Gastrocnemius medialis (tissue), 3 donors: ENCODE measurements around a stretch of chr10.

DNA sequence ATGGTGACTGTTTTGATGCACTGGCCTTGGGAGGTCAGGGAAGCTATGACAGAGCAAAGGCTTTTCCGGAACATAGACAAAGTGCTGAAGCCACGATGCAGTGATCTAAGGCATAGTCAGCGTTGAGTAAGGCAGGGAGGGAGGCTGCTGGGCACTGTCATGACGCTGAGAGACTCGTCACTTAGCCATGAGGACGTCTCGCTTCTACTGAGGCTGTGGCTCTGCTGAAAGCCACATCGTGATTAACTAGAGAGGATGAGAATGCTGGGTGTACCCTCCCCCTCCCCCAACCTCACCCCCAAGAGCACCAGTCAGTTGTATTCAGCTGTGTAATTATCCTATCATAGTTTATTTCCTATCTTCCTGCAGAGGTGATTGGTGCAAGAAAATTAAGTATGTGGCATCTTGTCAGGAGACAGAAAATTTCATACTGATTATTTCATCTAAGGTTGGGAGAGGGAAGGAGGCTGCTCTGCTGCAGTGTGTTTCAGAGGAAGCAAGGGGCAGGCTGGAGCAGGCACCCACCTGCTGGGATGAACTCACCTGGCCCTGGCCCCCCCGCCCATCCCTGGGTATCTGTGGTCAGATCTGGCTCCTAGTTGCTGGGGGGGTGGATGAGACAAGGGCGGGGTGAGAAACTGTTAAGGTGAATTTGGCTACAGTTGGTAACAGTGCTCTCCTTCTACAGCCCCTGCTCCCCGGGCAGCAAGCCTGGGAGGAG lies 48.9 kb upstream of the SMNDC1 start:
- PRO-cap, result no peak
- RAMPAGE, long total RNA, 3 experiments, result no peak in any of the 3 experiments

- PRO-cap, result no peak
- RAMPAGE, long total RNA, 3 experiments, result no peak in any of the 3 experiments
Measured at GRCh38 chr10:110492611-110492969, 5.1 kb upstream of the DUSP5 start.

GRCh38 chr10:110500918-110502111 lies 3.6 kb downstream of the DUSP5 start:
- PRO-cap, result unidirectional peak, minus-strand start at chr10:110501389
- RAMPAGE, long total RNA, 3 experiments, result no peak in any of the 3 experiments

DNA sequence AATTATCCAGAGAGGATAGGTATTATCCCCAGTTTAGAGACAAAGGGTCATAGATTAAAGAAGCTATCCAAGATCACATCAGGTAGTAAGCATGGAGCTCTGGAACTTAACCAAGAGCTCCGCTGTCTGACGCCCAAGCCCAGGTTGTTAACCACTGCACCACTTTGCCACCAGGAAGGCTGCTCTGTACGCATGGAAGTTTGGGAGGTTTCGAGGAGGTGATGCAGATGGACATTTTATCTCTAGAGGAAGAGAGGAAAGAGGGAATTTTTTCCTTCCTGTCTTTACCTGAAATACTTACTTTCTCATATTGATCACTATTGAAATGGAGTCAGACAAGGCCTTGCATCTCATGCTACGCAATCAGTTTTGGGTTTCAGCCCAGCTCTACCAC lies 7.1 kb downstream of the DUSP5 start:
- PRO-cap, result no peak
- RAMPAGE, long total RNA, 3 experiments, result no peak in any of the 3 experiments

DNA sequence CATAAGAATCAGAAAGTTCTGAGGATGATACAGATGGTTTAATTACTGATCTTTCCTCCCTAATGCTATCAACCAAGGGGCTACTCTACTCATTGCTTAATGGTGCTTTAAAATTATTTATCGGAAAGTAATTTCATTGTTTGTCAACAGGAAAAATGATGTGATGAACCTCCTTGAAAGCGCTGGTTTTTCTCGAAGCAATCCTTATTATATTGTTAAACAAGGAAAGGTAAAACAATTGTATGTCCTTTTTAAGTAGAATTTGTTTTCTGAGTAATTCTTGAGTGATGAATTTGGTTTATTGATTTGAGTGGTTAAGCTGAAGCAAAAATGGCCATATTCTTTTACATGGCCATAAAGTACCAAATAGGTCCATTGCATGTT lies 11.0 kb downstream of the SMC3 start:
- PRO-cap, result no peak
- RAMPAGE, long total RNA, 3 experiments, result no peak in any of the 3 experiments

GRCh38 chr10:110701014-110701685 lies 57.0 kb downstream of the RBM20 start:
- PRO-cap, result bidirectional peak, plus-strand start at chr10:110701498, minus-strand start at chr10:110701471
- RAMPAGE, long total RNA, 3 experiments, result no peak in any of the 3 experiments

GRCh38 chr10:110827660-110828307 lies 43.9 kb upstream of the PDCD4 start:
- PRO-cap, result no peak
- RAMPAGE, long total RNA, 3 experiments, result no peak in any of the 3 experiments

GRCh38 chr10:110870555-110871326 lies 987 bp upstream of the PDCD4 start:
- PRO-cap, result no peak
- RAMPAGE, long total RNA, 3 experiments, result no peak in any of the 3 experiments

- PRO-cap, result no peak
- RAMPAGE, long total RNA, 3 experiments, result no peak in any of the 3 experiments
Measured at GRCh38 chr10:110894259-110894567, 22.5 kb downstream of the PDCD4 start.

DNA sequence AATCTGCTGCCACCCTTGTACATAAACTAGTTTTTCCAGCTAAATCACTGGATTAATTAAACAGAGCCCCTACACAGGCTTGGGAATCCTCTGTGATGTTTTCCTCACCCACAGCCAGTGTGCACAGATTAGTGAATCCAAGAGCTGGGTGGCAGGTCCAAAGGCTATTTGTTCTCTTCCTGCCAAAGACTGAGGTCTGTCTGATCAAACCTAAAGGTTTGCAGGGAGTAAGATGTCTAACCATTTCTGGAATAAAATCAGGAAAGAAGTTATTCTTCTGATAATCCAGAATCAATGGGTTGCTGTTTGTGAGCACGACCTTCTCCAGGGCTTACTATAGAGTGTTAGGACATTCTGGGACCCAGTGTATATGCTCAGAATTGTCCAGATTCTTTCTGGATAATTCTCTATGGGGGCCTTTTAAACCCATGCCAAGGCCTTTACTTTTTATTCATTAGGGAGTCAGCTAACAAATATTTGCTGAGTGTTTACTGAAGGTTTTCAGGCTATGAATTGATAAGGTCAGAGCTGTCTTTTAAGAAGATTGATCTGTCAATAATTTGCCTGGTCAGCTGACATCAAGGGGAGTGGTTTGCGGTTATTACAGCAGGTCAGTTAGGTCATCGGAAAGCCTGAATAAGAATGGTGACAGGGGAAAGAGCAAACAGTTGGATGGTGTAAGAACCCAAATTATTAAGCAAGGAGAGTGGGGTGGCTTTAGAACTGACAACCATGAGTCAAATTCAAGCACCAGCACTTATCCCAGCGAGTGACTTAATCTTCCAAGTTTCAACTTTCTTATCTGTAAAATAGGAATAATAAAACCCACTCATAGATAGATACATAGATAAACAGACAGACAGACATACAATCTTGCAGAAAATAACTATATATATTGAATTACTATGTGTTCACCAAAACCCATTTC lies 7.5 kb upstream of the TECTB start:
- PRO-cap, result no peak
- RAMPAGE, long total RNA, 3 experiments, result no peak in any of the 3 experiments

- PRO-cap, result no peak
- RAMPAGE, long total RNA, 3 experiments, result no peak in any of the 3 experiments
Measured at GRCh38 chr10:112376996-112377454, 3.1 kb downstream of the ACSL5 start.

DNA sequence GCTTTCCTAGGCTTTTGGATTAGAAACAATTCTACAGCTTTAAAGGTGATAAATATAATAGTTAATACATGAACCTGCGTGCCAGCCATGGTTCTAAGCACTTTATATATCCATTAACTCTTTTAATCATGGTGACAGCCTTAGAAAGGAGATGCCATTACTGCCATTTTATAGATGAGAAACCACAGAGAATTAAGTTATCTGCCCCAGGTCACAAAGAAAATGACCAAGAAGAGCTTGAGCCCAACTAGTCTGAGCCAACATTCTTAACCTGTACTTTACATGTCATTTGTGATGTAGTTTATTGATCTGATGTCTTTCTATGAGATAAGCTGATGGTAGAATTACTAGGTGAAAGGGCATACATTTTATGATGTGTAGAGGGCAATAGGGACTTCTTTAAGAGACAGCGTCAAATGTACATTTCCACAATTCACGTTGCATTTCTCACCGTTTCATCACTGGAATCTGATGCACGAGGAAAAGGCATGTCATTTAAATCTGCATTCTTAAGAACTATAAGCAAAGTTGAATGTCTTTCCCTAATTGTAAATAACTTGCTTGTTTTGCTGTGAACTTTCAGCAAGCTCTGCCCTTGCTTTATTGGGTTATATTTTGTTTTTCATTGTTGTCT lies 11.3 kb downstream of the ACSL5 start:
- PRO-cap, result no peak
- RAMPAGE, long total RNA, 3 experiments, result no peak in any of the 3 experiments

DNA sequence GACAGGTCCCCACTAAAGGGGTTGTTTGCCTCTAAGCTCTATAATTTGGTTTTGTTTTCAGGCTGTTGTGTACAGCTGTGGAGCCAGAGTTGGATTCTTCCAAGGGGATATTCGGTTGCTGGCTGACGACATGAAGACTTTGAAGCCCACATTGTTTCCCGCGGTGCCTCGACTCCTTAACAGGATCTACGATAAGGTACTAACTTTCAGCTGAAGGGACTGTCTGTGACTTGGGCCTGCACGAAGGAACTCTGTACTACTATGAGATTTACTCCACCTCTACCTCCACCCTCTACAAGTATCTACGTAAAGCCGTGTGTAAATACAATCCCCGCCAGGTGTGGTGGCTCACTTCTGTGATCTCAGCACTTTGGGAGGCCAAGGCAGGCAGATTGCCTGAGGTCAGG lies 33.6 kb downstream of the ZDHHC6 start:
- PRO-cap, result no peak
- RAMPAGE, long total RNA, 3 experiments, result no peak in any of the 3 experiments

GRCh38 chr10:112757242-112757767 lies 192.7 kb upstream of the TCF7L2 start:
- PRO-cap, result no peak
- RAMPAGE, long total RNA, 3 experiments, result no peak in any of the 3 experiments

GRCh38 chr10:112880883-112881563 lies 69.0 kb upstream of the TCF7L2 start:
- PRO-cap, result no peak
- RAMPAGE, long total RNA, 3 experiments, result no peak in any of the 3 experiments

GRCh38 chr10:112961494-112962214 lies 11.6 kb downstream of the TCF7L2 start:
- PRO-cap, result no peak
- RAMPAGE, long total RNA, 3 experiments, result no peak in any of the 3 experiments

DNA sequence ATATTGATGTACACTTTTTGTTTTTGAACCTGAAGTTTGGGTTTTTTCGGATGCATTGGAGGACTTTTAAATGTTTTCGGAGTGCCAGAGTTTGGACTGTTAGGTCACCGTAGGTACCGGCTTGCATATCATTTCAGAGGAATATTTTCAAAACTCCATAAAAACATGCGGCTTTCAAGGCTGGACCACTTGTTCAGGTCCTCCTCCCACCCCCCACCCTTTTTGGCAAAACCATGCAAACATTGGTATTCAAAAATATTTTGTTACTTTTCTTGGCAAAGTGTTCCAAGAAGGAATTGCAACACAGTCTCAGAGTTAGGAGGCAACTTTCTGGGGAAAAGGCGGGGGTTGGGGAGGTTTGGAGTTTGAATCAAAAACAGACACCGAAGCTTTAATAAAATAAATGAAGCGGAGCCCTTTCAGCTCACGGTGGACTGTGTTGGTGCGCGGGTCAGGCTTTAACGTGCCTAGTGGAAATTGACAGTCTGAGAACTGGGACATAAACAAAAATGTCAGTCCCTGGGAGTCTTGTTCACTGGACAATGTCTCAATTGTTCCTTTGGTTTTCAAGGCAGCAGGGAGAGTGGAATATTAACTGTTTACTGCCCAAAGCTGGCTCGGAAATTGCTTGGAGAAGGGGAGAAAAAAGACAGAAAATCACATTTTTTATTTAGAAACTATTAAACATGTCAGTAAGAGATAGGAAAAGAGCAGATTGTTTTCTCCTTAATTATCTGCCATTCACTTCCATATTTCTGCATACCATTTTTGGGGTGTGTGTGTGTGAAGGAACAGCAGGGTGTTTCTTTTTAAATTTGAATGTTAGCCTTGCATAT lies 109.3 kb downstream of the TCF7L2 start:
- PRO-cap, result unidirectional peak, plus-strand start at position 402 of the sequence
- RAMPAGE, long total RNA, 3 experiments, result no peak in any of the 3 experiments

DNA sequence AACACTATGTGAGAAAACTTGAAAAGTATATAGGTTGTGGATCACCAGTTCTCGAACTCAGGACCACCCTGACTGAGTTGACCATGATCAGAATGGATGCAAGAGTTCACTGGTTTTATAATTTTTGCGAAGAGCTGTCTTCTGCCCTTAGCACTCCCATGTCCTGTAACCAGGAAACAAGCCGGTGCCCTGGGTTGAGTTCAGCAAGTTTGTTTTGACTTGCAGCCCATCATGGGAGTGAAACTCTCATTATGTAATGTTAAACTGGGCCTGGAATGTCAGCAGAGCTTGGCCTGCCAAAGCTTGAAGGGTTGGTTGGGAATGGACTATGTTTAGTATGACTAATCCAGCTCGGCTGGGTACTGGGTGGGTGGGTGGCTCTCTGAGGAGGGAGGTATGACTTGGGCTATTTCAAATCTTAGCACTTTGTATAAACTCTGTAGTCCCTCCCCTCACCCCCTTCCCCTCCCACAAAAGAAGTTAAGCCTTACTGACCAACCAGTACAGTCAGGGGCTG lies 156.9 kb downstream of the TCF7L2 start:
- PRO-cap, result no peak
- RAMPAGE, long total RNA, 3 experiments, result no peak in any of the 3 experiments

GRCh38 chr10:113108149-113109135 lies 158.4 kb downstream of the TCF7L2 start:
- PRO-cap, result no peak
- RAMPAGE, long total RNA, 3 experiments, result no peak in any of the 3 experiments

DNA sequence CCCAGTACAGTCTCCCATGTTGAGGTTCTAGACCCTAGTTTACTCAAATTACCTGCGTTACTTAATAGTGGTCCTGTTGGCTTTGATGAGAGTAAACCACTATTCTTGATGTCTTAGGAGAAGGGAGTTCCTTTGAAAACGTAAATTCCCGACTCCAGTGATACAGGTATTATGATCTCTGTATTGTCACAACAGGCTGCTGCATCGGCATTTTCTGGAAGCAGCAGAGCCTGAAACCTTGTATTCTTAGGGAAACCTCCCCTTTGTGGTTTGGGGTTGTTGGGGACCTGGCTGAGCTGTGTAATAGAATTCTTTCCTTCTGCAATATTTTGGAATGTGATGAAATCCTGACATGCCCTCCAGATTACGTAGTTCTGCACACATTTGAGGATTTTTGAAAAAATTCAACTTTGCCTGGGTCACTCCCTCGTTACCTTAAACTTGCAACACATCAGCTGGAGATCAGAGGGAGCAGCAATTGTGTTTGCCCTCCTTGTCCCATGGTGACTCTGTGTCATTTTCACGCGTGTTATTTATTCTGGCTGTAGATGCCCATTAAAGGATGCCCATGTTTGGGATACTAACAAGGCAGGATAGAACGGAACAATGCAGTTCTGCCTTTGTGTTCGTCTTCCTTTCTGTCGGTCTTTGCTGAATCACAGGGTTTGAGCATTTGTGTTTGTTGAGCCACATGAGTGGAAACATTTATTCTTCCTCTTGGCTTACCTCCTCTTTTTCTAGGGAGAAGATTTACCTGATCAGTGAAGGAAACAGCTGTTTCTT lies 181.6 kb downstream of the TCF7L2 start:
- PRO-cap, result bidirectional peak, plus-strand start at position 451 of the sequence, minus-strand start at position 267 of the sequence
- RAMPAGE, long total RNA, 3 experiments, result no peak in any of the 3 experiments